Helper T cell (primary cell): ENCODE measurements around the genes FHAD1, PLEKHM2 and SPEN.

DNA sequence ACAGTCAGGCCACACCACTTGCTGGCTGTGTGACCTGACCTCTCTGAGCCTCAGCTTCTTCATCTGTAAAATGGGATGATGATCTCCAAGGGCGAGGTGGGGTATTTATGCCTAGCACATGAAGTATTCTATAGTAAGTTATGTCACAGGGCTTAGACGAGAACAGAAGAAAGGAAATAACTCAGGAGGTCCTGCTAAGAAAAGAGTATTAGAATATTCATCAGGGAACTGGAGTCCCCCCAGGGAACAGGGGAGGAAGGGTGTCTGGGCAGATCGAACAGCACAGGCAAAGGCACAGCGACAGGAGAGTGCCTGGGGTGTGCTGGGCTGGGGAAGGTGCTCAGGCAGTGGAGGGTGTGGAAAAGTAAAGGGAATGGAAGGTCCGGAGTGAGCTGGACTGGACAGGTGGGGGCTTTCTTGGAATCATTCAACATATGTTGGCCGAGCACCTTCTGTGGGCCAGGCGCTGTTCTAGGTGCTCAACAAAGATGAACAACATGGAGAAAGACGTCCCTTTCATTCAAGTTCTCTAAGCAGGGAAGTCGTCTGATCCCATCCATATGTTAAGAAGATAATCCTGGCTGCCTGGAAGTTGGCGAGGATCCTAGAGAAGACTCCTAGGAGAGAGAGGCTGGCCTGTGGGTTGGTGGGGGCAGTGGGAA is 1.9 kb downstream of the TMEM51 start:
- PRO-cap, 2 experiments = no peak in any of the 2 experiments

DNA sequence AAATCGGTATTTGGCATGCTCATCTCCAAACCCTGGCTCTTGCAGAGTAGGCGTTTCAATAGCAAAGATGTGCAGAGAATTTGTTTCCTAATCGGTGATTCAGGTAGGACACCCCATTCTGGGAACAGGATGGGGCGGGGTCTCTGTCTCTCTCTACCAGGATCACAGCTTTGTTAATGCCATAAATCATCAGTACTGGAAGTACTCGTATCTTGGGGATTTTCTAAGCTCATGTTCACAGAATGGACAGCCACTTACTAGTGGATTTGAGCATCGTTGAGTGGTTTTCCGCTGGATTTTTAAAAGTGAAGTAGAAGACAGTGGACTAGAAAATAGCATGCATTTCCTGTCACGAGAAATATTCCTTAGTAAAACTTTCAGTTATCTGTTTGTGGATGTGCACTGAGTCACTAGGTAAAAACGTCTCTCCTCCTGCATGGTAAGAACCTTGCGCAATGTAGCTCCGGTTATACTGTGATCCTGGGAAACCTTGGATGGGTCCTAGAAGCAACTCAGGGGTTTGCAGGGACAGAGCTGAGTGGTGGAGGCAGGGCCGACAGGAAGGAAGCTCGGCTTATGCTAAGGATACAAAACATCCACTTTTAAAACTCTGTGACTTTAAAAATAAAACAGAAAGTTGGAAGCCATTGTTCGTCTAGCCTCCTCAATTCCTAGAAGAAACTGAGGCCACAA is 5.2 kb downstream of the TMEM51 start:
- PRO-cap, 2 experiments = no peak in any of the 2 experiments

GRCh38 chr1:15170933-15171403 is 17.4 kb downstream of the TMEM51 start:
- PRO-cap, 2 experiments = no peak in any of the 2 experiments

DNA sequence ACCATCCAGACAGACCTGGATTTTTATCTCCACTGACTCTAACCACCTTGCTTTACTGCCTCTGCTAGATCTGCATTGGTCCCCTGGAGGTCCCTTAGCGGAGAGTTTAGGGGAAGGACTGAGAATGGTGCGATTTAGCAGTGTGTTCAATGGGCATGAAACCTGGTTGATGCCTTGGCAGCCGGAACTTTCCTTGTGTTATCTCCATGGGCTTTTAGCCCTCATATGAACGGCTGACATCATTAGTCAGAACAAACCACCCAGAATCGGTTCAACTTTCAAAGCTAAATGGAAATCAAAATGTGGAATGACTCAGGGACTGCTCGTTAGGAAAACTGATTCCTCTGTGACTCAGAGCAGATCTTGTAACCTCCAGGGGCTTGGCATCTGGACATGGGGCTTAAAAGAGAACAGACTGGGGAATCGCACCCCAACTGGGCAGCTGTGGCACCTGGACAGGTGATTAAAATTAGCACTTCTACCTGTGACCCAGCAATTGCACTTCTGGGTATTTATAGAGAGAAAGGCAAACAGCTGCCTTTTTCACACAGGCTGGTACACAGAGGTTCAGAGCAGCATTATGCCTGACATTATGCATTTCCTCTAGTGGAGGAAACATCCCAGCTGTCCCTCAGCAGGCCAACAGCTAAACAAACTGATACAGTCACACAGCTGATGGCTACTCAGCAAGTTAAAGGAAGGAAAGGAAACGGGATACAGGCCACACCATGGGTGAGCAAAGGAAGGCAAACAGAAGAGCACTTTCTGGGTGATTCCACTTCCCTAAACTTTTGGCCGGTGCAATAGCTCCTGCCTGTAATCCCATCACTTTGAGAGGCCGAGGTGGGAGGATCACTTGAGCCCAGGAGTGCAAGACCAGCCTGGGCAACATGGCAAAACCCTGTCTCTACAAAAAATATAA is 25.4 kb downstream of the TMEM51 start:
- PRO-cap, 2 experiments = no peak in any of the 2 experiments

GRCh38 chr1:15187975-15189149 is 34.8 kb downstream of the TMEM51 start:
- PRO-cap, 2 experiments = no peak in any of the 2 experiments

GRCh38 chr1:15236268-15236639 is 10.8 kb upstream of the FHAD1 start:
- PRO-cap, 2 experiments = no peak in any of the 2 experiments

- PRO-cap, 2 experiments = no peak in any of the 2 experiments
These were observed at the start of gene FHAD1 for GRCh38 chr1:15246825-15247556. TSS of gene FHAD1 (plus strand) at chr1:15247223.

GRCh38 chr1:15260623-15261228 is 13.7 kb downstream of the FHAD1 start:
- PRO-cap, 2 experiments = no peak in any of the 2 experiments

DNA sequence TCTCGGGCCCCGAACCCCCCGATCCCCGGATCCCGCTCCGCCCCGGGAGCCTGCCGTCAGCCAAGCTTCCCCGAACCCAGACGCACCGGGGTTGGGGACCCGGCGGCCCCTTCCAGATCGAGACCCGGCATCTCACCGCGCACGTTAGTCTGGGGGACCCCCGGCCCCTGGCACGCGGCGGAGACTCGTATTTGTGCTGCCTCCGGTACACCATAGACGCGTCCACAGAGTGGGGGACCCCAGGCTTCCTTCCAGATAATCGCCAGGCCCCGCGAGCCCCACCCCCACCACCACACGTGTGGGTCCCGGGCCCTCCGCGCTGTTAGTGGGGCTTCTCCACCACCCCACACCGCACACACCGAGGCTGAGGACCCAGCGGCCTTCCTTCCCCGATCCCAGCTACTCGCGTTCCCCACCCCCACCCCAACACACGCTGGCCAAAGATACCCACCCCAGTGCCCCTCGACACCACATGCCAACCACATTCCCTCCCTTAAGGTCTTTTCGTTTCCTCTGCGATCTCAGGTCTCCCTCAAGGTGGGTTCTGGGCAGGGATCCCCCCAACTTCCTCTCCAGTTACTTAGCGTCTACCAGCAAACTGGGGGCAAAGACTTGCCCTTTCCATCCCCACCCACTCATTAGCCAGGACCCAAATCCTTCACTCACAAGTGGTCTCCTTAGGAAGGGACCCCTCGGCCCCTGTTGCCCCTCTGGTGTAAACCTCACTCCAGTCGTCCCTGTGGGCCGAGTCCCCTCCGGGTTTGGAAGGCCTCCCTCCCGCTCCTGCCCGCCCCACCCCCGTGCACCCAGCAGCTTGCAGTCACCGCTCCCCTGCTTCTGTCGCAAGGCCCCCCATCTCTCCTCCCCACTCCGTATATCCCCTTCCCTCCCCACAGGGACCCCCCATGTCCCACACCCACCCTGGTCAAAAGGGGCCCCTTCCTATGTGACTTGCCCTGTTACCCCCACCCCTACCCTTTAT is 928 bp downstream of the EFHD2 start:
- PRO-cap, 2 experiments = peak in 1 of 2 experiments; most common plus-strand start position 623 of the sequence (in 1); most common minus-strand start position 226 of the sequence (in 1)

DNA sequence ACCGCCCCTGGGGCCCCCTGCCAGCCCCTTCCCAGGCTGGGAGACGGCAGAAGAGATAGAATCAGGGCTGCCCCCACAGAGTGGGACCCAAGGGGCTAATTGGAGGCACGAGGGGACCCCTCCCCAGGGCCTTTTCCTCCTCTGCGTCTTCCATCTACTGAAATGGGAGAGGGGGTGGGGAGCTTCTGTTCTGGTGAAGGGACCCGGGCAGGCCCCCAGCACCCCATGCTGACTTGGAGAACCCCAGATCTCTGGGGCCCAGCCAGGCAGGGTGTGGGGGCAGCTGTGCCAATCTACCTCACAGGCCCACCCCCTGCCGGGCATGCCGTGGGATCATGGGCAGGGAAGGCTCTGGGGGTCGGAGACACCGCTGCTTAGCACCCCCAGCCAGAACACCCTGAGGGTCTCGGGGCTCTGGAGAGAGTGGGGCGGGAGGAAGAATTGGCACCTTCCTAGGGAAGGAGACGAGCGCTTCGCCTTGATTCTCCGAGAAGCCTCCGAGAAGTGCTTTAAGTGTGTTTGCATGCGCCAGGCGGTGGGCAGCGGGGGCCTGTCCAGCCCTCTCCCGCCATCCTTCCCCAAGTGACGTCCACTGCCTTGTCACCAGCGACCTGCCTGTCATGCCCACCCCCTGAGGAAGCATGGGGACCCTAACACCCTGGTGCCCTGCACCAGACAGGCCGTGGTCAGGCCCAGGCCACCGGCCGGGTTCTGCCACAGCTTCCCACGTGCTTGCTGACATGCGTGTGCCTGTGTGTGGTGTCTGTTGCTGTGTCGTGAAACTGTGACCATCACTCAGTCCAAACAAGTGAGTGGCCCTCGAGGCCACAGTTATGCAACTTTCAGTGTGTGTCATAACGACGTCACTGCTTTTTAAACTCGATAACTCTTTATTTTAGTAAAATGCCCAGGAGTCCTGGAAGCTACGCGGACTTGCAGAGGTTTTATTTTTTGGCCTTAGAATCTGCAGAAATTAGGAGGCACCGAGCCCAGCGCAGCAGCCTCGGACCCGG is 8.8 kb upstream of the CTRC start:
- PRO-cap, 2 experiments = no peak in any of the 2 experiments

DNA sequence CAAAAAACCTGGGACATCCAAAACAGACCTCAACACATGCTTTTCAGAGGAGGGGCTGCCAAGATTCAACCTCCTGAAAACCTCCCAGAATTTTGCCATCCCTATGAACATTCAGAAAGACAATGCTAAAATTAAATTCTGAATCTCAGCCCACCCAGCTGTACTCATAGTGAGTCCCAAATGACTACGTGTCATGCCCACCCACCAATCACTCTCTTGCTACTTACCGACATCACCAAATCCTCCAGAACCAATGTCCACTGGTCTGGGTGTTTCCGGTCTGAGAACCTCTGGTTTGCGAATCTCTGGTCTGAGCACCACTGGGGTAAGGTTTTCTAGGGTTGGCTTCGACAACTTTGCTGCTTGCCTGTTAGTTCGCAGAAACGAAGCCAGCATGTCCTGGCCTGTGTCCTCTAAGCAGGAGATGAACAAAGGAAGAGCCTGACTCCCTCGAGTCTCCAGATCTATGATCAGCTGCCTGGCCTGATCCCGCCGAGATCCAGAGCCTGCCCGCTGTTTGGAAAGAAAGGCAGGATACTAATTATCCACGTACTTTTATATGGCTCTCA is 6.0 kb downstream of the CASP9 start:
- PRO-cap, 2 experiments = no peak in any of the 2 experiments

DNA sequence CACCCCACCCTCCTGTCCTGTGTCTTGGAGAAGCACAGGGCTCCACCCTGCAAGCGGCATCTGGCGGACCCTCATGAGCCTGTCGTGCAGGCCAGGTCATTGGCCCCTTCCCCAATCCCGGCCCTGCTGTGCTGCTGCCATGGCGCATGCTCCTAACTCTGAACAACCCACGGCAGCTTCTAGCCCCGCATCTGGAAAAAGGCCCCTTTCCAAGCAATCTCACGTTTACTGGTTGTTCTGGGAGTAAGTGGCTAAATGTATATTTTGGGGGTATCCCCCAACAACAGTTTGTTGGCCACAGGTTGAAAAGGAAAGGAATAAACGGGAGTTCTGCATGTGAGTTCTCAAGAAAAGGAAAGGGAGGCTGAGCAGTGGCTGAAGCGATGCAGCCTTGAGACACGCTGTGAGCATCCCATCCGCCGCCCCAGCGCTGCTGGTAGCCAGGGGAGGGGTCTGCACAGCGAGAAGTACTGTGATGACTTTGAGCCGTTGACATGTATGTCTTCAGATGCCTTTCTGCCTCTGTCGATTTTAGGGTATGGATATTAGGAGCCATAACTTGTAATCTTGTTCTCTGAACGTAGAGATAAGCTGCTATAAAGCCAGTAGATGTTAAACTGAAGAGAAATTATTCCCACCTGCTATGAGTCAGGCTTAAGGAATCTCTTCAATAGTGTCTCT is 16.2 kb downstream of the AGMAT start:
- PRO-cap, 2 experiments = no peak in any of the 2 experiments

- PRO-cap, 2 experiments = no peak in any of the 2 experiments
These were observed 8.0 kb upstream of the RSC1A1 start for GRCh38 chr1:15651302-15652208.

GRCh38 chr1:15683721-15684921 is at the start of gene PLEKHM2:
TSS of gene PLEKHM2 (plus strand) at chr1:15684320.
- PRO-cap, 2 experiments = peak in 2 of 2 experiments; most common plus-strand start chr1:15684293 (in 1); most common minus-strand start chr1:15684321 (in 2)

GRCh38 chr1:15728871-15729597 is 7.0 kb upstream of the SLC25A34 start:
- PRO-cap, 2 experiments = no peak in any of the 2 experiments

- PRO-cap, 2 experiments = no peak in any of the 2 experiments
These were observed 1.1 kb upstream of the TMEM82 start for GRCh38 chr1:15740928-15741819.

DNA sequence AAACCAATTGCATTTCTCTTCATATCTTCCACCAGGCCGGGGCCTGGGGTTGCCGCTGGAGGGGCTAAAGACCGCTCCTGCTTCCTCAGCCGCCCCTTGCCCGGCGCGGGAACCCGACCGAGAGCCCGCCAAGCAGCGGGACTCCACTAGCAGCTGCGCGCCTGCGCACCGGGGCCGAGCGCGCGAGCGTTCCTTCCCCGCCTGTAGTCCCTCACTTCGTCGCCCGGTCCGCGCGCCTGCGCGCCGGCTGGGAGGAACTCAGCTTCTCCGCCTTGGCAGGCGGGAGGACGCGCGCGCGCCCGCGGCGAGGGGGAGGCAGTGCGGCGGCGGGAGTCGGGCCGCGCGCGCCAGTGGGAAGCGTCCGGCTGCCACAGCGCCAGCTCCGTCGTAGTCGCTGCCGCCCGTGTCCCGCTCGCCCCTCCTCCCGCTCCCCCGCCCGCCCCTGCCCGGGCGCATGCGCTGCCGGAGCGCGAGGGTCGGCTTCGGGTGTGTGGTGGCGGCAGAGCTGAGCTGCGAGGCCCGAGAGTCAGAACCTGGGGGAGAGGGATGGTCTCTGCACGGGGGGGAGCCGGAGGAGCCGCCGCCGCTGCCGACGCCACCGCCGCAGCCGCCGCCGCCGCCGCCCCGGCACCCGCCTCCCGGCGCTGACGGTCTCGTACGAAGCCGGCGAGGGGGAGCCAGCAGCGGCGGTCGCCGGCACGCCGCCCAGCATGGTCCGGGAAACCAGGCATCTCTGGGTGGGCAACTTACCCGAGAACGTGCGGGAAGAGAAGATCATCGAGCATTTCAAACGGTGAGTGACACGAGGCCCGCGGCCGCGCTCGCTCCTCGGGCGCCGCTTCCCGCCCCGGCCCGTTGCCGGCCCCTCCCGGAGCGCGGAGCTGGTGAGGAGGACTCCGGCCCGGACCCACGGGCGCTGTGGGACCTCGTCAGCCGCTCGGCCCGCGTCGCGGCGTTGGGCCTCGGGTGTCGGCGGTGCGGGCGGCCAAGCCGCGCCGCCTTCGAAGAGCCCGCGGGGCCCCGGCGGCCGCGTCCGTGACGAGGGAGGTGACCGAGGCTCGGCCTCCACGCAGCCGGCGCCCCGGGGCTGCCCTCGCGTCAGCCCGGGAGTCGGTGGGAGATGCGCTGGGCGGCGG is at the start of gene SPEN:
Gene SPEN, plus strand, starts transcription at position 350 of the 1,136 bp plus-strand sequence.
- PRO-cap, 2 experiments = peak in 2 of 2 experiments; most common plus-strand start position 174 of the sequence (in 1); most common minus-strand start position 143 of the sequence (in 2)

DNA sequence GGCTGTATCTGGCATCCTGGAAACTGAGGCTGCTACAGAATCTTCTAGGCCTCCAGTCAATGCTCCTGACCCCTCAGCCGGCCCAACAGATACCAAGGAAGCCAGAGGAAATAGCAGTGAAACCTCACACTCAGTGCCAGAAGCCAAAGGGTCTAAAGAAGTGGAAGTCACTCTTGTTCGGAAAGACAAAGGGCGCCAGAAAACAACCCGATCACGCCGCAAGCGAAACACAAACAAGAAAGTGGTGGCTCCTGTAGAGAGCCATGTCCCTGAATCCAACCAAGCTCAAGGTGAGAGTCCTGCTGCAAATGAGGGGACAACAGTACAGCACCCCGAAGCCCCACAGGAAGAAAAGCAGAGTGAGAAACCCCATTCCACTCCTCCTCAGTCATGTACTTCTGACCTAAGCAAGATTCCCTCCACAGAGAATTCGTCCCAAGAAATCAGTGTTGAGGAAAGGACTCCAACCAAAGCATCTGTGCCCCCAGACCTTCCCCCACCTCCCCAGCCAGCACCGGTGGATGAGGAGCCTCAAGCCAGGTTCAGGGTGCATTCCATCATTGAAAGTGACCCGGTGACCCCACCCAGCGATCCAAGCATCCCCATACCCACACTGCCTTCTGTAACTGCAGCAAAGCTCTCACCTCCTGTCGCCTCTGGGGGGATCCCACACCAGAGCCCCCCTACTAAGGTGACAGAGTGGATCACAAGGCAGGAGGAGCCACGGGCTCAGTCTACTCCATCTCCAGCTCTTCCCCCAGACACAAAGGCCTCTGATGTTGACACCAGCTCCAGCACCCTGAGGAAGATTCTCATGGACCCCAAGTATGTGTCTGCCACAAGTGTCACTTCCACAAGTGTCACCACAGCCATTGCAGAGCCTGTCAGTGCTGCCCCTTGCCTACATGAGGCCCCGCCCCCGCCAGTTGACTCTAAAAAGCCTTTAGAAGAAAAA is 42.6 kb downstream of the ZBTB17 start:
- PRO-cap, 2 experiments = no peak in any of the 2 experiments

DNA sequence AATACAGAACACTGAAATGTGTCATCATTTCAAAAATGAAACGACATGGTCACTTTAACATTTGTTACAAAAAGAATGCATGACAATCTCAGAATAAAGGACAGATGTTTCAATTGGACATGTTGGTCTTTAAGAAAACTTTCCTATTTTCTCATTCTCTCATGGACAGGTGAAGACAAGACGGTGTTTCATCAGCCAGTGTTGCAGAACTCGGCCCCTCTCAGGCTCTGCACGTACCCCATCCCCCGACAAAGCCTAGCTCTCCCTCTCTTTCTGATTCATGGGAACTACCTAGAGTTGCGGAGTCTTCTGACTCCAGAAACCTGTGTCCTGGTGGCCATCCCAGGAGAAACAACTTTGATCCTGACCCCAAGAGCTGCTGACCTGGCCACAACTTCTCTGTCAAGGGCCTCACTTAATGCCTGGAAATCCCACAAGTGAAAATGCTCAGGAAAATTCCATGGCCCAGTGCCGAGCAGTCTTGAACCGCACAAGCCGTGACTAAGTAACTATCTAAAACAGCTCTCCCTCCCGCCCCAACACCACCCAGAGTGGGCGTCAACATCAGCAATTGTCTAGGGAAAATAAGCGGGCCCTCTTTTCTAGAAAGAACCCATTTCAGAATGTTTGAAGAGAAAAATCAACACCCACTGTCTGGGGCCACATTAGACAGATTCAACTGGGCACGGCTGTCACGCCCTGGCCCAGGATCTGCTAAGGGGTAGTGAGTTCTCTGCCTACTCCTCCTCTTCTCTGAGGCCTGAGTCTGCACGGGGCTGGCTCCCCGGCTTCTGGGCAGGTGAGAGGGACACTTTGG is 26.9 kb downstream of the ZBTB17 start:
- PRO-cap, 2 experiments = no peak in any of the 2 experiments

- PRO-cap, 2 experiments = peak in 2 of 2 experiments; most common minus-strand start chr1:16138105 (in 2)
These were observed 17.9 kb downstream of the EPHA2 start for GRCh38 chr1:16137864-16138409.